Helper T cell (primary cell): ENCODE data around the gene ZNF644.

- PRO-cap, 2 experiments, result peak in 2 of 2 experiments; most common plus-strand start chr1:89763508 (in 1); most common minus-strand start chr1:89763453 (in 2)
Observed at GRCh38 chr1:89763298-89763960, 57.4 kb upstream of the LRRC8D start.

DNA sequence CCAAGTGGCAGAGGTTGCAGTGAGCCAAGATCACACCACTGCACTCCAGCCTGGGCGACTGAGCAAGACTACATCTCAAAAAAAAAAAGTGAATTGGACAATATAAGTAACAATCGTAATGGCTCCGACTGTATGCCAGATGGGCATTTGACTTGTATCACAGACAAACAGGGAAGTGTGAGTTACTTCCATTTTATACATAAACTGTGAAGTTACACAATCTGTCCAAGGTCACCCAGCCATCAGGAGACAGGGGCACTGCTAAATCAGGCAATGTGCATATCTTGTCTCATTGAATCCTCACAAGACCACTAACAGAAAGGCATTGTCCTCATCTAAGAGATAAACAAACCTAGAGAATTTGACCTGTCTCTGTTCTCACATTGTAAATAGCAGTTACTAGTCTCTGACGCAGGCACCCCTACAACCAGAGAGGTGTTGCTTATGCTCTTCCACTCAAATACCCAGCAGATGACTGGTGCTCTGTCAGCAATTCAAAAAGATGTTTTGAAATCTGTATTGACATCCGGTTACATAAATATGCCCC lies 52.1 kb upstream of the ZNF326 start:
- PRO-cap, 2 experiments, result no peak in any of the 2 experiments

- PRO-cap, 2 experiments, result no peak in any of the 2 experiments
Observed at GRCh38 chr1:90607211-90607627, 109.9 kb downstream of the BARHL2 start.

- PRO-cap, 2 experiments, result peak in 1 of 2 experiments; most common plus-strand start chr1:90657750 (in 1)
Observed at GRCh38 chr1:90657575-90658135, 59.4 kb downstream of the BARHL2 start.

DNA sequence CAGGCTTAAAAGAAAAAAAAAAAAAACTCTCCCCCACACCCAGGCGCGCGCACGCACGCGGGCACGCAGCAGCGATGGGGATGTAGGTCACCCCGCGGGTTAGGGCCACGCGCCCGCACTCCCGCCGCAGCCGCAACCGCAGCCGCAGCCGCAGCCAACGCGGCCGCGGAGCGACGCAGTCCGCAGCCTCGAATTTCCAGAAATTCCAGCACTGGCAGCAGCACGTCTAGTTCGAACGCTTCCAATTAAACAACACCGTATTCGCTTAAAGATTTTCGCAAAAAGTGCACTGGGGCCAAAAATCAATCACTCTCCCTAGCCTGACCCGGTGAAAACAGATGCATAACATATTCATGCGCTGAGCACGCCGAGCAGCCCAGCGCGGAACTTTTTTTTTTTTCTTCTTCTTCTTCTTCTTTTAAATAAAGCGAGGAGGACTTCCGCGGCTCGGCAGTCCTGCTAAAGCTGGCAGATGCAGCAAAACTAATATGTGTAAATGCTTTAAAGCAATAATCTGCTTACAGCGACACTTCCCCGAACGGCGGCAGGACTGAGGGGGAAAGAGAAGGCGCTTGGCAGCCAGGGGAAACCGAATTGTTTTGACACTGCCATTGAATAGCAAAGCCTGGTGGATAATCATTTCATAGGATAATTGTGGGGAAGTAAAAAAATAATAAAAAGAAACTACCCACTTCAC lies 13.5 kb upstream of the BARHL2 start:
- PRO-cap, 2 experiments, result no peak in any of the 2 experiments

DNA sequence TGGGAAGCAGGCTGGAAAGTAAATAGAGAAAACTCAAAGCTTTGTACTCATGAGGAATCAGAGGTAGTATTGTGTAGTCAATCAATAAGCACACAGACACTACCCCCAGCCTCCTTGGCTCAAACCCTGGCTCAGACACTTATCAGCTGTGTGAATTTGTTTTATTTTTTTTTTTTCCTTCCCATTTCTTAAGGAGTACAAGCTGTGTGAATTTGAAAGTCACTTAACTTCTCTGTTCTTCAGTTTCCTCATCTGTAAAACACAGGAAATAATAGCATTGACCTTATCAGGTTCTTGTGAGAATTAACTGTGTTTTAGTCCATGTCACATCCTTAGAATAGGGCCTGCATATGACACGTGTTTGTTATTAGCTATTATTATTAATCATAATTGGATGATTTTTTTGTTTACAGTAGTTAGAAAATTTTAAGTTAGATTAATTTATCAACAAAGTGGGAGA lies 31.8 kb upstream of the BARHL2 start:
- PRO-cap, 2 experiments, result no peak in any of the 2 experiments

GRCh38 chr1:90950996-90951875 lies 70.6 kb downstream of the ZNF644 start:
- PRO-cap, 2 experiments, result no peak in any of the 2 experiments

DNA sequence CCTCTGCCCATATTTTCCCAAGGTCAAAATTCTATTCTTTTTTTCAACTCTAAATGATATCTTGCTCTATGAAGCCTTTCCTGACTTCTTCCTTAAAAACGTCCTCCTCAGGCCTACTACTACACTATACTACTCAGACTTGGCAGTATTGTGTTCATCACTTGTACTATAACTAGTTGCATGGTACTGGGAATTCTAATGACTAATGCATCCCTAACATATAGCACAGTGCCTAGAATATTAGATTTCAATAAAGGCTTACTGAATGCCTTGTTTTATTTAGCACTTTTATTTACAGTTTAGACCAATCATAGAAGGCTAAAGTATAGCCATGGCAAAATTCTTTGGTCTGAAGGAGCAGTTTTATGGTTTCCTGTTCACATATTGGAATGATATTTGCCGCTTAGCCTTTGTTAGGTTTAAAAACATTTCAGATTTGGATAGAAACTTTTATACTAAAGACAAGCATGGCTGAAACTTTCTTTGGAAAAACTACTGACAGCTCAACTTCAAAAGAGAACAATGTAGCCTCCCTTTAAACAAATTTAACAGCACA lies 45.6 kb downstream of the ZNF644 start:
- PRO-cap, 2 experiments, result no peak in any of the 2 experiments

DNA sequence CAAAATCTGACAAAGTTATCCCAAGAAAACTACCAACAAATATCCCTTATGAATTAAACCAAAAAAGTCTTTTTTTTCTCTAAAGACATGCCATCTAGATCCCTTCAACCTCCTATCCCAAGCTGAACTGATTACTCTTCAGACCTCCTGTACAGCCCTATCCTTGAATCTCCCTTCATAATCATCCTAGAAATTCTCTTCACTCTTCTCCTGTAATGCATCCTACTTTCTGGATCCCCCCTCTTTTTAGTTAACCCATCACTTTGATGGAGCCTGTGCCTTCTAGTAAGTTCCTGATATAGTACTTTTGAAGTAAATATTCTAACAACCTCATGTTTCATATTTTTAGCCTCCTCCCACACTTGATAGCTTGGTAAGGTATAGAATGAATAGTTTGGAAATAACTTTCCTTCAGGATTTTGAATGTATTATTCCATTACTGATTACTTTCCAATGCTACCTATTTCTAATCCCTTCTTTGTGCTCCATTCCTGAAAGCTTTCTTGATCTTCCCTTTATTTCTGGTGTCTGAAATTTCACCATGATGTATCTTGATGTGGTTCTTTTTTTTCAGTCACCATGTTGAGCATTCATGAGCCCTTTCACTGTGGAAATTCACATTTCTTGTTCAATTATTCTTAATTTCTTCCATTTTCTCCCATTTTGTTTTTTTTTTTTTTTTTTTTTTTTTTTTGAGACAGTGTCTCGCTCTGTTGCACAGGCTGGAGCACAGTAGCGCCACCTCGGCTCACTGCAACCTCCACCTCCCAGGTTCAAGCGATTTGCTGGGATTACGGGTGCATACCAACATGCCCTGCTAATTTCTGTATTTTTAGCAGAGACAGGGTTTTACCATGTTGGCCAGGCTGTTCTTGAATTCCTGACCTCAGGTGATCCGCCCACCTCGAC lies 15.0 kb downstream of the ZNF644 start:
- PRO-cap, 2 experiments, result no peak in any of the 2 experiments

GRCh38 chr1:91020940-91021849 lies 640 bp downstream of the ZNF644 start:
- PRO-cap, 2 experiments, result peak in 2 of 2 experiments; most common plus-strand start chr1:91021576 (in 2); most common minus-strand start chr1:91021466 (in 2)

GRCh38 chr1:91021850-91022587 lies at the start of gene ZNF644:
Gene ZNF644 (minus strand): TSS chr1:91022035.
- PRO-cap, 2 experiments, result peak in 2 of 2 experiments; most common plus-strand start chr1:91021909 (in 2); most common minus-strand start chr1:91021965 (in 1)

GRCh38 chr1:91795224-91796008 lies 90.5 kb downstream of the TGFBR3 start:
- PRO-cap, 2 experiments, result no peak in any of the 2 experiments

GRCh38 chr1:91798049-91798687 lies 87.8 kb downstream of the TGFBR3 start:
- PRO-cap, 2 experiments, result no peak in any of the 2 experiments

- PRO-cap, 2 experiments, result peak in 1 of 2 experiments; most common minus-strand start chr1:91805400 (in 1)
Observed at GRCh38 chr1:91805299-91805836, 80.6 kb downstream of the TGFBR3 start.

GRCh38 chr1:92441685-92442398 lies 44.9 kb downstream of the GFI1 start:
- PRO-cap, 2 experiments, result no peak in any of the 2 experiments

DNA sequence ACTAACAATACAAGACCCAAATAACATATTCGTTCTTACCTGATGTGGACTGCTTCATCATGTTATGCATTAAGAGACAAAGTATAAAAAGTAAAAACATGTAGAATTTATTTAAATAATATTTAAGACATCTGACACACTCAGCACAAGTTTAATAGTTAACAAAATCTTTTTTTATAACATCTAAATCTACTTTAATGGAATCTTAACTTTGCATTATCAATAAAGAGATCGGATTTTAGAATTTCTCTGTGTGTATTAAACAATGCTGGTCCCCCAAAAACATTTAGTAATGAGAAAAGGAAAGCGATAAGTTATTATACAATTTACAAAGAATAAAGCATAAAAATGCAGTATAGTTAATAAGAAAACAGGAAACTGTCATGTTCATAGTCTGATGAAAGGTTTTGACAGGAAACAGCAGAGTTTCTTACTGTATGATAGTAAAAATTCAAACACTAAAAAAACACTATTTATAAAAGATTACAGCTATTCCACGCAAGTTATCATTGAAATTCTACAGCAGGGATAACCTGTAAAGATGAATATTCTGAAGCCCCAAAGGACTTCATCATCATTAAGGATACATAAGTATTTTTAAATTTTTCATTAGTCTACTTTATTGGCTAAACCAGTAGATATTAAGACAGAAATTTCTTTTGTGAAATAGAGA lies 49.4 kb upstream of the GFI1 start:
- PRO-cap, 2 experiments, result peak in 1 of 2 experiments; most common plus-strand start position 390 of the sequence (in 1)

DNA sequence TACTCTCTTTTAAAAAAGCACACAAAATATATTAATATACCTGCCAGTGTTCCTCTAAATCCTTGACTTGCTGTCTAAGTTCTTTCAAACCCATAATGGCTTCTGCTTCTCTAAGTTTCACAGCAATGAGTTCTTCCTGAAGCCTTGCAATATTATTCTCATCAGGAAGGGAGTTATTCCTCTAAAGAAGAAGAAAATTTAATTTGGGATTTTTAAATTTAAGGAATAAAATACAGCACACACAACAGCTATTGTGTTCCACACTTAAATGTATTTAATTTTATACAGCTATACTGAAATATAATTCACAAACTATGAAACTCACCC lies 139.0 kb upstream of the GFI1 start:
- PRO-cap, 2 experiments, result no peak in any of the 2 experiments

- PRO-cap, 2 experiments, result no peak in any of the 2 experiments
Observed at GRCh38 chr1:92647060-92647979, 137.6 kb downstream of the EVI5 start.

- PRO-cap, 2 experiments, result no peak in any of the 2 experiments
Observed at GRCh38 chr1:92713852-92714317, 71.0 kb downstream of the EVI5 start.

- PRO-cap, 2 experiments, result no peak in any of the 2 experiments
Observed at GRCh38 chr1:92817346-92817704, 14.5 kb upstream of the RPL5 start.